Measurements from ENCODE around the gene AMELX.

GRCh38 chrX:10133889-10134861, 22.6 kb upstream of the CLCN4 start:
- RRBS: no CpG with 5 or more reads among the region's 22 CpGs

- RRBS: 100% methylated on average over 2 of the region's 47 CpGs
Observed at GRCh38 chrX:10158247-10158709, 1.5 kb downstream of the CLCN4 start.

DNA sequence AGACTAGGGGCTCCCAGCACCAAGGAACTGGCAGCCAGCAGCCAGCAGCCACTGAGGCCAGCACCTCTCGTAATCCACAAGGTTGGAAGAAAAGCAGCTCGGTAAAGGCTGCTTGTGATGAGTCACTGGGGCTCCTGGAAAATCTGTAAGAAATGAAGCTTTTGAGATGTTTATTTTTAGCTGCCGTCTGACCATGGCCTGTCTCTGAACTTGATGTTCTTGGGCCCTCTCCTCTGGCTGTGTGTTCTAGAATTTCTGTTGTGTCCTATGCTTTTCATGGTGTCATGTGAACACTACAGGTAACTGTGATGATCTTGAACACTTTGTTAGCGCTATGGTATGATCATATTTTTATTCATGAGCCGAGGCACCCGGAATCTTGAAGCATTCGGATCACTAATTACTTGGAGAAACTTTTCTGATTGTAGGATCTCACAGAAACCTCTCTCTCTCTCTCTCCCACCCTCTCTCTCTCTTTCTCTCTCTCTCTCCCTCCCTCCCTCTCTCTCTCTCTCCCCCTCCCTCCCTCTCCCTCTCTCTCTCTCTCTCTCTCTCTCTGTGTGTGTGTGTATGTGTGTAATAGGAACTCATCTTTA, 18.7 kb downstream of the CLCN4 start:
- RRBS: no CpG with 5 or more reads among the region's 7 CpGs

DNA sequence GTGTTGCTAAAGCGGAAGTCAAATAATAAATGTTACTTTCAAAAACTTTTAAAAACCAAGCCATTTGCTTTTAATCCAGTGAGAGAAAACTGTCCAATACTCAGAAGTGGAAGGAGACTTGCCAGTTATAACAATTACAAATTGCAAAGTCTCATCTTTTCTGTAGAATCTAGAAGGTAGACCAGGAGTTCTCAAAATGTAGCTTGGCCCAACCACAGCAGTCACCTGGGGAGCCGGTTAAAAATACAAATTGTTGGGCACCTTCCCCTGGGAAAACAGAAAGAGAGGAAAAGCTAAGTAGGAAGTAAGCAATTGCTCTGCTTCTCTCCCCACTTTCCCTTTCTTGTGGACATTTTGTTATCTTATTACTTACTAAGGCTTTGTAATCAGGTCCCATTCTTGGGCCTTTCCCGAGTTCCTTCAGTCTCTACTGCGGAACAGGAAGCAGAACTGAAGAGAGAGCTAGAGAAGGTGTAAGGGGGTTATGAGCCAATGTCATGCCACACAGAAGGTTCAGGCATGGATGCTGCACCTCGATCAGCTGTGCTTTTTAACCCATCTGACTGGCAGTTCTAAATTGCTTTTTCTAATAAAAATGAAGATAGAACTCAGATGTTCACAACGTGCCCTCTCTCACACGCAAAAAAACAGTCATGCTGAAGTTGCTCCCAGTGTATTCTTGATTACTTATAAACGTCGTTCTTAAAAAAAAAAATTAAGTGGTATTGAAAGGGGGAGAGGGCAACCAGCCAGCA, 83.7 kb downstream of the MID1 start:
- RRBS: no CpG with 5 or more reads among the region's 9 CpGs

DNA sequence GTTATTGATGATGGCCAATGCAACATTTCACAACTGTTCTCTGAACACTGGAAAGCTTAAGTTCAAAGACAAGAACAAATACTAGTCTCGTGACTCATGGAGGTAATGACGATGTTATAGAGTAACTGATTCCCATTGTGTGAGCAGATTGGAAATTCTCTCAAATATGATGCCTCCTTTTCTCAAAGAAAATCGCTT, 41.1 kb downstream of the MID1 start:
- RRBS: no CpG with 5 or more reads among the region's 3 CpGs

GRCh38 chrX:10618930-10619140, 1.6 kb downstream of the MID1 start:
- RRBS: no CpG with 5 or more reads among the region's 6 CpGs

- RRBS: no CpG with 5 or more reads among the region's 7 CpGs
Observed at GRCh38 chrX:10619141-10619496, 1.3 kb downstream of the MID1 start.

DNA sequence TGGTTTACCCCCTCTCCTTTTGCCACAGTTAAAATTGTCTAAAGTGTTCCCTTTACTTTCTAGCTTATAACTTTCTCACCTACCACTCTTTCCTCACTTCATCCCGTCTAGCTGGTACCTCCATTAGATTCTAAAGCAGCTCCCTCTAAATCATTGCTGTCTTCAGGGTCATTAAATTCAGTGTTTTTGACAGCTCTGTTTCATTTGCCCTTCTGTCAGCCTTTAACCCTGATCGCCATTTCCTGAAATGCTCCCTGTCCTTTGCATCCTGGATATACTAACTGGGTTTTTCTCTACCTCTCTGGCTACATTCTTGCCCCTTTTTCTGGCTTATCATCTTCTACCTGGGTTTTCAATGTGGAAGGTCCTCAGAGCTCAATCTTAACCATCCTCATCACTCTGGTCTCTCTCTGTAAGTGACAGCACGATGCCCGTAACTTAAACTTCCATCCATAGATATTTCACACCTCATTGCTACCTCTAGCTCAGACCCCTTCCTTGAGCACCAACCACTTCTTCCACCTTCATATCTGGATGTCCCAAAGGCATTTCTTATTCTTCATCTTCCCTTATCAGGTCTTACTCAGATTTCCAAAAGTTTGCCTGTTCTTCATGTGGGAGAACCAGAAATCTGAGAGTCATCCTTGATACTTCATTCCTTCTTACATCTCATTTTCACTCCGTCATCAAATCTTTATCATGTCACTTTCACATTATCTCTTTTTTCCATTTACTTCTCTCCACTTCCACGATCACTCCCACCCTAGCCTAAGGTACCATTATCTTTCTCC, 80.7 kb downstream of the HCCS start:
- RRBS: no CpG with 5 or more reads among the region's 6 CpGs

DNA sequence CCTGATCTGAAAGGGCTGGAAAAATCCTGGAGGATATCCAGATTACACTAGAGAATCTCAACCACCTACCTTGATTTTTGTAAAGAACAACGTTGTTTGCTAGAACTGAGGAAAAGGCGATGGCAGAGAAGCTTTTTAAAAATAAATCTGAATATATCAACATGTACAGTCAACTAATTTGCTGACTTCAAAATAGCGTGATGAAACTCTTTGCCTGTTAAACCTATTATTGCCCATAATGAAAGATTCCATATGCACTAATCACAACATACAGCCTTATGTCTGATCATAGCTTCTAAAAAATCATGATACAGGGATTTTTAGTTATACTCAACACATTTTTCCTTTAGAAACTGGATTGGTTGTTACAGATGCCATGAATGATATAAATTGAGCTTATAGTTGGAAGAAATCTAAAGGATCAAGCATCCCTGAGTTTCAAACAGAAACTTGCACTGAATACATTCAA, at the start of gene AMELX:
Gene AMELX (plus strand): TSS at position 416 of the 469 bp plus-strand sequence.
- RRBS: no CpG with 5 or more reads among the region's 3 CpGs

- RRBS: no CpG with 5 or more reads among the region's 4 CpGs
Observed at GRCh38 chrX:11295165-11295982, 2.2 kb downstream of the AMELX start.

- RRBS: no CpG with 5 or more reads among the region's 4 CpGs
Observed at GRCh38 chrX:11296573-11297169, 3.5 kb downstream of the AMELX start.

- RRBS: no CpG with 5 or more reads among the region's 6 CpGs
Observed at GRCh38 chrX:11340056-11340499, 46.9 kb downstream of the AMELX start.

DNA sequence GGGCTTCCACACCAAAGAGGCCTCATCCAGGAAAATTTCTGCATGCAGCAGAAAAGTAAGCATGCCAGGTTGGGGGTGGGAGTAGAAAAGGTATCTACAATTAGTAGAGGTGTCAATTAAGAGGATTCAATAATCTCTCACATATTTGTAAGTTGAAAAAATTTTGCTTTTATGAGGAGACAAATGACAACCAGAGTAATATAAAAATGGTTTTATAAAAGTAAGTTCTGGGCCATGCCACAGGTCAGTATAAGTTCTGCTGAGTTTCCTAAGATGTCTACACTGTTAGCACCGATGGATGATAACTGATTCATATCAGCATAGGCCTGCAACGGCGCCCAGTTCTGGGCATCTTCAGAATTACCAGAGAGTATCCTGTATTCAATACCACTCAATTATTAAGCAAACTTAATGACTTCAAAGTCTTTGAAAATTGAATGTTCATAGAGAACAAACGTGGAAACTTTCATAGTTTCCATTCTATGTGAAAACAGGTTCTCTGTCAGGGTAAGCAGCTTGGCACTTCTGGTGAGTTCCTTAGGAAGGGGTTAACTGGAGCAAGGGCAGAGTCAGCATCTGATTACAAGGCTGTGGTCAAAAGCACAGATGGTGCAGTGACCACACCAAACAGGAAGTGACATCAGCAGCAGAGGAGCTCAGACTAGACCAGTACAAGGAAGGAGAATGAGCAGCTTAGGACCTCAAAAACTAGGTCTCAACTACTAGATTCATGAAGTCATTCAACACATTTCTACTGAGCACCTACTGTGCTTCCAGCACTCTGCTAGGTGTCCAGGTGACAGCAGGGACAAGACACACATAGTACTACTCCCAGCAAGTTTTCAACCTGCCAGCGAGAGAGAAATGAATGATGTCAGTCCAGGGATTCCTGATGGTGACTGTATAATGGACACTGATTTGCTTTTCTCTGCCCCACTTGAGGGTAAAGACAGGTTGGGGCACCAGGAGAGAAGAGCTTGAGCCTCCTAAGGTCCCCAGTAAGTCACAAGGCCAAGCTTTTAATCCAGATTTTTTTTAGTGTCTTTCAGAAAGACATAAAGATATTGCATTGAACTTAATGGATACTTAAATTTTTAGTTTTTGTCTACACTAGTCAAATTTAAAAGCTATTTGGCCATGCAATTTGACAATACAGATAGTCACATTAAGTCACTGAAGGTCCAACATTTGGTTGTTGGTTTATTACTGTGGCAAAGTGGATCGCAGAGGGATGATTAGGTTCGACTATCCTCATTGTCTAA, 130.1 kb downstream of the AMELX start:
- RRBS: no CpG with 5 or more reads among the region's 7 CpGs

DNA sequence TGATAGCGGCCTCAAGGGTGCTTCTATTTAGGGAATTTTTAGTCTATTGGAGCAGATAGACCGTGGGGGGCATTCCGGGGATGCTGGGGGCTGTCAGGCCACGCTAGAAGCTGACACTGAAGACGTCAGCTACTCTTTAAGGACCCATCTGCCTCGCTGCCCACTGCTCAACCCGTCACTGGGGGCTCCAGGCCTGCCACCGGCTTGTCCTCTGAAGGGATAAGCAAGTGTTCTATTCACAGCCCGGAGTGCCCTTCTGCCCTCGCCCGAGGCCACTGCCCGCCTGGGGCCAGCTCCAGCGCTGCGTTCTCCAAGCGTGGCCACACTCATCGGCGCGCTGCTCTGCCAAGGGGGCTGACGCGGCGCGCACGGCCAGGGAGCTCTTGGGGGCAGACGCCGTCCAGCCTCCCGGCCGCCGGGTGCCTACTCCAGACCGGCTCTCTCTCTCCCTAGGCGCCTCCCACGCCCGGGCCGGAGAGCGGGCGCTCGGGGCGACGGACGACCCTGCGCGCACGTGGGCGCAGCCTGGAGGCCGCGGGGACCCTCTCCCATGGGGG, 556 bp upstream of the MSL3 start:
- RRBS: 10% methylated on average over 5 of the region's 45 CpGs

GRCh38 chrX:12772446-12772949, 18.7 kb upstream of the PRPS2 start:
- RRBS: no CpG with 5 or more reads among the region's 9 CpGs

GRCh38 chrX:12843853-12844341, 23.0 kb upstream of the TLR7 start:
- RRBS: no CpG with 5 or more reads among the region's 6 CpGs

DNA sequence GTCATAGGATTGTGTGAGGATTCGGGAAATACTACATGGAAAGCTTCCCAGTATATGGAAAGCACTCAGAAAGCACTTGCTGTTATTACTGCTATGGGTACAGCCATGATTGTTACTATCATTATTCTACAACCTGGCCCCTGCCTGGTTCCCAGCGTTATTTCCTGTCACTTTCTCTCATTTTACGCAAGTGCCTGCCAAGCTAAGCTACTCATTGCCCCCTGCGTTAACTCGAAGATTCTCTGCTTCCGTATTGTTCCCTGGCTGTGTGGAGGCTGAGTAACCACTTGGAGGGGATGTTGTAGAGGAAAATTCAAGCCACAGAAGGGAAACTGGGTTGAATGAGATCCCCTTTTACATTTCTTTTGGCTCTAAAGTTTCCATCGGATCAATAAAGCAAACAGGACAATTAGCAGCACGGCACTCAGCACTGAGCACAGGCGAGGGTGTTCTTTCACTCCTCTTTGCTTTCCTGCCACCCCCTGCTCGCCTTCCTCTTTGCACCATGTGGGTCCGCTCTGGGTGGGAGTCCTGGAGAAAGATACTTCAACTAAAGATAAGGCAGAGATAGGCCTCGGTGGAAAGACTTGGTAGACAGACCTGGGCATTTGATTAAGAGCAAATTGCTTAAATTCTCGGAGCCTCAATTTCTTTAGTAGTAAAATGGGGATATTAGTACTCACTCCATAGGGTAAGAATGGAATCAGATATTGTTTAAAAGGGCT, 4.2 kb upstream of the TMSB4X start:
- RRBS: no CpG with 5 or more reads among the region's 13 CpGs

DNA sequence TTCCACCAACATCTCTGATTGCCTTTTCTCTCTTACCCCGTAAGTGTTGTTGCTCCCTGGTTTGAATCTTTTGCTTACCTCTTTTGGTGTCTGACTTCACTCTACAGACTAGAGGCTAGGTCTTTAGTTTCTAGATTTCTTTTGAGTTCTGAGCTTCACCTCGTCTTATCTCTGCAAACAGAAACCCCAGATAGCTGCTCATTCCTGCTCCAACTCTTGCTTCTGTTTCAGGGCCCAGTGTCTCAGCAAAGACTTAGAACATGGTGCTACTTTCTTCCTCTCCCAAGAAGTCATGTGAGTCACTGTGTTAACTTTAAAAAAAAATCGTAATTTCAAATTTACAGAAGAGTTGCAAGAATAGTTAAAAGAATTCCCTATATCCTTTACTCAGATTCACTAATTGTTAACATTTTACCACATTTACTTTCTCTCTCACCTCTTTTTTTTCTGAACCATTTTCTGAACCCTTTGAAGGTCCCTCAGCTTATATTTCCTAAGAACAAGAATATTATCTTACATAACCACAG, 11.6 kb downstream of the TMSB4X start:
- RRBS: no CpG with 5 or more reads among the region's 3 CpGs

GRCh38 chrX:13082315-13082944, 38.0 kb upstream of the FAM9C start:
- RRBS: no CpG with 5 or more reads among the region's 8 CpGs

DNA sequence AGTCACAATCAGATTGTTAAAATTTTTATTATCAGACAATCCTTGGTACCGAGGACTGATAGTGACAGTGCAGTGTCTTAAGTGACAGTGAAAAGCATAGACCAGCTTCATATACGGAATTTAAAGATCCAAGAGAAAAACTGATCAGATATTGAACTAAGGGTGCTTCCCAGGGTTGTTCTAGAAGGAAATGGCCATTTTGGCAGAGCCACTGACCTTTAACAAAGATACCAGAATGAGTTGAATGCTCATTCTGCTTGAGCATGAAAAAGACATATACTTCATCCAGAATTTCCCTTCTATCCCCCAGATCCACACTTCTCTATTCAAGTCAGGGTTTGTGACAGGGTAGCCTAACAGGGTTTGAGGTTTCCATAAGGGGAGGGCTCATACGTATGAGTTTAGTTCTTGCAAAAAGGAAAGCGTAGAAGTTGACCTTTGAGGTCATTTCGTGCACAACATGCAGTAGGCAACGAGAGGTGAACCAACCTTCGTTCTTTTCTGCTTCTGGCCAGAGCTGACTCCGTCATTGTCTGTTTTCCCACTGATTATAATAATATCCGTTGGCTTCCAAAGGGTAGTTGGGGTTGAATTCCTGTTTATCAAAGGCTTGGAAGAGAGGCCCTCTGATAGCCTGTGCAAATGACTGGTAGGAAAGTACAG, 45.7 kb upstream of the FAM9C start:
- RRBS: no CpG with 5 or more reads among the region's 9 CpGs